Temporal lobe (tissue), 2 donors: ENCODE data around the gene LRP6.

- RAMPAGE, long total RNA: no peak
Observed at GRCh38 chr12:11654167-11654769, 4.8 kb downstream of the ETV6 start.

GRCh38 chr12:11752755-11753566 lies 103.5 kb downstream of the ETV6 start:
- RAMPAGE, long total RNA: no peak

- RAMPAGE, long total RNA: no peak
Observed at GRCh38 chr12:11797902-11798605, 148.6 kb downstream of the ETV6 start.

DNA sequence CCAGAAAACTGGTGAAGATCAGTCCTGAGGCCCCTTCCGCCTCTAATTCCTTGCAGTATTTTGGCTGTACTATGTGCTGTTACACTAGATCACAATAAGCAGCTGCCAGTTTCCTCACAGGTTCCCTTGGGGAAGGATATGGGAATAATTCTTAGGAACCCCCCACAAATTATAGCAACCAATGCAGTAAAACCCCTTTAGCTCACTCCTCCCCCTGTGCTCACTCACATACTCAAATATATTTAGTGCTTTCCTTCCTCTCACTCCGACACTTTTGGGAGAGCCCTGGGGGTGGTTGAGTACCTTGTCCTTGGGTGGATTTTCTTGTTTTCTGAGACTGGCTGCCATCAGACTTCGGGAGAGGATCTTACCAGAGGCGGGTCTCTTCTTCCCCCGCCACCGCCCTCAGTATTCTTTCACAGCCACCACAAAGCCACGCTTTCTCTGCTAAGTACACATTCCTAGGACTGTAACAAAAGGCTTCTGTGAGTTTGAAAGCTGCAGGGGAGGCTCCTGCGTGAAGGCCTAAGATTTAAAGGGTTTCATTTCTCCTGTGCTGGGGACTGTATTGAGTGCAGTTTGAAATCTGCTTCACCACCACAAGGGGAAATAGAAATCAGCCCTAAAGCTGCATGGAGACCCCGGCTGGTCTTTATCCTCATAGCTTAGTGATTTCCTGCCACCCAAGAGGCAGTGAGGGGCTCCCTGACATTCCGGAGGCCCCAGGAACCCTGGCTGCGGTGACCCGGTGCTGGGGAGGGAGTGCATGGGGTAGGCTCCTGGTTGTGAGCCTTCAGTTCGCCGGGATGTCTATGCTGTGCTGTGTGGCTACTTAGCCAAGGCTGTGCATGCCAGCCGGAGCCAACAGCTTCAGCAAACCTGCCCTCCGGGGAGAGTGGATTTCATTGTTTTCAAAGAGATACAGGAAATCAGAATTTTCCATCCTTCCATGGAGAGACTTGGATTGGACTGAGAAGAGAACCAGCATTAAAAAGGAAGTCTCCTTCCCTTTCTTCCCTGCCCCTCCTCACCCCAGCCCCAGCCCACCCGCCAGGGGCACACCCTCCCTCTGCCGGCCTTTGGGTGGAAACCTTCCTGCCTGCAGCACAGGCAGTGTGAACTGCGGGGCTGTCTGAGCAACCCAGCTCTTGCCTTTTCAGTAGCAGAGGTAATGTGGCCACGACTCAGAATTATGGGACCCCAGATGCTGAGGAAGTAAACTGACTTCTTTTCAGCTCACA lies 163.2 kb downstream of the ETV6 start:
- RAMPAGE, long total RNA: no peak

DNA sequence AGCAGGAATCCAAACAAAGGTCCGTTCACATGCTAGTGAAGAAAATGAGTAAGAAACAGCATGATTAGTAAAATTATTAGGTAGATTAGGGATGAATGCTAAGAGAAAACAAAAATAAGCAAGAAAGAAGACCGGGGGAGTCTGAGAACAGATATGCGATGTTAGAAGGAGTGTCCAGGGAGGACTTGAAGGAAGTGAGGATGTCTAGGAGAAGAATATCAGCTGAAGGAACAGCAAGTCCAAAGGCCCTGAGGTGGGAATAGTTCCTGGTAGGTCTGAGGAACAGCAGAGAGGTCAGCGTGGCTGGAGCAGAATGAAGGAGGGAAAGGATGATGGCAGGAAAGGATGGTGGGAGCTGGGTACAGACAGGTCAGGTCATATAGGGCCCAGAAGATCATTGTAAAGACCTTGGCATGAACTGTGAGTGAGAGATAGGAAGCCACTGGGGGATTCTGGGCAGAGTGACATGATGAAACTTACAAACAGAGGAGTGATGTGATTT lies 170.9 kb downstream of the ETV6 start:
- RAMPAGE, long total RNA: no peak

DNA sequence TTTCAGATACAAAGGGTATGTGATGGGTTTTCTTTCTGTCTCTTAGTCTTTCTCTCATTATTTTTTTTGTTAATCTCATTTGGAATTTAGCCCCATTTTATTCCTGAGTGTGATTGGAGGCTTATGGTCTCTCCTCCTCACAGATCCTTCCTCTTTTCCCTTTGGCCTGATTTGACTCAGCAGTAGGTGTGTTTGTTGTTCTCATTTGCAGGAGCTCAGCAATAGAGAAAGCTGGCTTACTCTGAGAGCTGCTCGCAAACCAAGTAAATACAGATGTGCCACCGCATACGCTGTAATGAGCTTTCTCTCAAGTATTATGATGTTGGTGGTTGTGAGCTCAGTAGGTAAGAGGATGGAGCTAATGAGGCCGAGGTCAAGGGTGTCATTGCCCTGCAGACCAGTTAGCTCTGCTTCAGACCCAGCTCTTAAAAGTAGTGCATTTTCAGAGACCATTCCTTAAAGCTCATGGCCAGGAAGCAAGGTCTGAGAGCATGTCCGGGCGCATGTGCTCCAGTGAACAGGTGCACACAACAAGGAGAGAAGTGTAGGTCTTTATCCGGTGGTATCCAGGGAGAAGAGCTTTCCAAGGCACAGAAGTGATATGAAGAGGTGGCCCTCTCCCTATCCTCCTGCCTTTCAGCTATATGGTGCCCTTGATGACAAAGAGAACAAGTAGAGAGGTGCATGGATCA lies 206.6 kb downstream of the ETV6 start:
- RAMPAGE, long total RNA: no peak

DNA sequence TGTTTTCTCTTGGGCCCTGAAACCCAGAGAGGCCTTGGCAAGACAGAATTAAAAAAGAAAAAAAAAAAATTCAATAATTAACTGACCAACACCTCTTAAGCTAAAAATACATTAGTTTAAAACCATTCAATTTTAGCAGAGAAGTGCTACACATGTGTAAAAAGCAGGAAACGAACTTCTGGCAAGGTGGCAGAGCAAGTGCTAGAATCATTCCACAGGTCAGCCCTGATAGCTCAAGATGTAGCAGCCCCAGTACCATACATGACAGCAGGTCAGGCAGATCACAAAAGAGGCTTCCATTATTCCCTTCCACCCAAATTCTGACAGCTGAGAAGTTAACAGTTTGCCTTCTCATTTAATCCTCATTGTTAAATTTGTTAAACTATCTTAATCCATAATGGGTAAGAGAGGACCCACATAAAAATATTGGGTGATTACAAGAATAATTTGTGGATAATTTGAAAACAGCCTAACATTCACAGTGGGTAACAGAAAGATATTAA lies 48.6 kb downstream of the BCL2L14 start:
- RAMPAGE, long total RNA: no peak

GRCh38 chr12:12201187-12202093 lies 65.4 kb downstream of the LRP6 start:
- RAMPAGE, long total RNA: no peak

- RAMPAGE, long total RNA: no peak
Observed at GRCh38 chr12:12265993-12266341, 877 bp downstream of the LRP6 start.

GRCh38 chr12:12266342-12267458 lies at the start of gene LRP6:
LRP6 (minus strand) TSS chr12:12267044.
- RAMPAGE, long total RNA: no peak

DNA sequence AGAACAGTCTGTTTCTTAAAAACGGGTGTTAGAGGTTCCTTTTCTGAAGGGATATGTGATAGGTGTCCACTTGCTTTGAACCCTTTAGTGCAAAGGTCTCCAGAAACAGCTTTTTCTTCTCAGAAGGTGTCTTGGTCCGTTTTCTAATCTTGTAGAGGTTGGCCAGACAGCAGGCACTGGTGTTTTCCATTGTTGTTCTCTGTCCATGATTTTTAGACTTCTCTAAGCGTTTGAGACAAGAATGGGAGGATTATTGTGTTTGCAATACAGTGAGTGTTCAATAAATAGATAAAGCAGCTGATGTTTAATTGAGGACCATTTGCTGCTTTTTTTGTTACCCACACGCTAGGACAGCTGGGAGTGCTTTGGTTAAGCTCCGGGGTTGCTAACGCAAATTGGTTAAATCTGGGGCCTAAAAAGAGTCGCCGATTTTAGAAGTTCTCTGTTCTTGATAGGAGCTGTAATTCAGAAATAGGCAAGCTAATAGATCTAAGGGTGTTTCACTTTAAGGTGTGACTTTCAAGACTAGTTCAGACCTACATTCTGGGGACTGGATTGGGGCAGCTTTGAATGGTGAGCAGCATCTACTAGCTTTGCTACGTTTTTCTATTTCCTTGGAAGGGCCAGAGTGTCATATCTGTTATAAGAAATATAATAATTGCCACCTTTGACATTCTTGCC lies 1.1 kb downstream of the BORCS5 start:
- RAMPAGE, long total RNA: no peak

GRCh38 chr12:12387489-12388010 lies 30.7 kb downstream of the BORCS5 start:
- RAMPAGE, long total RNA: no peak

DNA sequence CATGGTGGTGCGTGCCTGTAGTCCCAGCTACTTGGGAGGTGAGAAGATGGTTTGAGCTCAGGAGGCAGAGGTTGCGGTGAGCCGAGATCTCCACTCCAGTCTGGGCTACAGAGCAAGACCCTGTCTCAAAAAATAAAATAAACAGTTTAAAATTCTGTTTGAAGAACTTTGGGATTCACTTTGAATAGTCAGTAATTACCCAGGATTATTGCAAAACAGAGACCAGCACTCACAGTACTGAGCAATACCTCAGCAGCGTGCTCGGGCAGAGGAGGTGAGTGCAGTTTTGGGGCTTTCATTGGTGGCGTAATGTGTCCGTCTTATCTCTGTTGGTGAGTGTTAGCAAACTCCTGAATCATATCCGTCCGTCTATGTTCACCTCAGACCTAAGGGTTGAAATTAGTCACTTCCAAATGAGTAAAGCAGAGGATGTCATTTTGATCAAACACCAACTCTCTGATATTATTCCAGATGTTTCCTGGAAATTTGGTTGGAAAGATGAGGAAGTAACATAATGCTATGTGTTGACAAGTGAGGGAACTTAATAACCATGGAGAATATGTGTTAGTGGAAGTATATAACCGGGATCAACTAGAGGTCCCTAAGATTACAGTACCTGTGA lies 82.7 kb downstream of the BORCS5 start:
- RAMPAGE, long total RNA: no peak

DNA sequence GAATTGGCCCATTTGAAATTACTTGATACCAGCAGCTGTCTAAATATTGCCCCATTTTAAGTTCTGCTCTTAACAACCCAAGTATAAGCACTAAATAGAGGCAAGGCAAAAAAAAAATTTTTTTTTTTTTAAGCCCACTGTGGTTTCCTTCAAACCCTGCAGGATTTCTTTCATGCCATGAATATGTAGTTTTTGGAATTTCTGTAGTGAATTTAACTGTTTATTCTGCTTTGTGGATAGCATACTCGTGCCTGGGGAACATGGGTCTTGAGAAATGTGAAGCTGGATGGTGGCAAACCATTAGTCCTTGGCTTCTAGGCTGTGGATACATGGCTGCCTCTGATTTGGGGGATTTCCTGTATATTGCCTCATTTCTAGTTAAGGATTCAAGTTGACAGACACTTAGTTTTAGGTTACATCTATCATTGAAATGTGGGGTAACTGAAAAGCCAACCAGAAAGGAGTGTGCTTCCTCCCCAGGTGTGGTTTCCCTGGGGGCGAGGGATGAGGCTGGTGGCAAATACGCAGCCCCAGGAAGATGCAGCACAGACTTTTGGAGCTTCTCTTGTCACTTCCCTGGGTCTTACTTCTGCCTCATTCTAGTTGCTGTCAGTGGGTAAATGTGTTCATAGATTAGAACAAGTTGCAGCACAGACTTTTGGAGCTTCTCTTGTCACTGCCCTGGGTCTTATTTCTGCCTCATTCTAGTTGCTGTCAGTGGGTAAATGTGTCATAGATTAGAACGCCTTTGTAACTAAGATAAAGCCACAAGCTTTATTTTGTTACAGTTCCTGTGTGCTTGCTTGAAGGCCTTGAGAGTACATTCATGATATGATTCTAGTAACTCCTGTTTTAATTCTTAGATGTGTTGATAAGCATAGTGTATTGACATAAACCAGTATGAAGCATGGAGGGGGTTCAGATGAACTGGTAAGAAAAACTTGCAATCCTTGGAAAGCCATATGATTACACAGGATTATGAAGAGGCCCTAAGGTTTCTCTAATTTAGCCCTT lies 85.0 kb downstream of the BORCS5 start:
- RAMPAGE, long total RNA: no peak

GRCh38 chr12:12443291-12444170 lies 86.7 kb downstream of the BORCS5 start:
- RAMPAGE, long total RNA: no peak

GRCh38 chr12:12492818-12493776 lies 69.6 kb downstream of the DUSP16 start:
- RAMPAGE, long total RNA: no peak

DNA sequence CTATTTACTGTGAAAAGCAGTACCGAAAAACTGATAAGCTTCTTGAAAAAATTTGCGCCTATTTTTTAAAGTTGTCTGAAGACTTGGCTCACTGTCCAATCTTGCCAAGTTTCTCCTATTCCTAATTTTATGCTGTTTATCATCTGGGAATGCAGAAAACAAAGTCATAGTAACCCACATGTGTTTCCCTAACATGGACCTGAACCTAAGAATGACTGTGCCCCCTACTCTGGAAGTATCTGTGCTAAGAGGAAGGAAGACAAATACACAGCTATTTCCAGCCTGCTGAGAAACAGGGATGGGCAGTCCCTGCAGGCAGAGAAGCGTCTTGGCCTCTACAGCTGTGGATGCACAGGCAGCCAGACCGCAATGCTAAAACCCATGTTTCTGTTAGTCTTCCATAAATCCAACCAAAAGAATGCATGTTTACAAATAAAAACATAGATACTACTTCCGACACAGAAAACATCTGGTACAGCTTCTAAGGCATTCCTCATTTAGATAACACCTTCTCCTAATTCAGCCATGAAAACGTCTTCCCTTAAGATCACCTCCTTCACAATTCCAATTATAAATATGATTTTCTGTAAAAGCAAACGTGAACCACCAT lies 56.1 kb downstream of the DUSP16 start:
- RAMPAGE, long total RNA: no peak

DNA sequence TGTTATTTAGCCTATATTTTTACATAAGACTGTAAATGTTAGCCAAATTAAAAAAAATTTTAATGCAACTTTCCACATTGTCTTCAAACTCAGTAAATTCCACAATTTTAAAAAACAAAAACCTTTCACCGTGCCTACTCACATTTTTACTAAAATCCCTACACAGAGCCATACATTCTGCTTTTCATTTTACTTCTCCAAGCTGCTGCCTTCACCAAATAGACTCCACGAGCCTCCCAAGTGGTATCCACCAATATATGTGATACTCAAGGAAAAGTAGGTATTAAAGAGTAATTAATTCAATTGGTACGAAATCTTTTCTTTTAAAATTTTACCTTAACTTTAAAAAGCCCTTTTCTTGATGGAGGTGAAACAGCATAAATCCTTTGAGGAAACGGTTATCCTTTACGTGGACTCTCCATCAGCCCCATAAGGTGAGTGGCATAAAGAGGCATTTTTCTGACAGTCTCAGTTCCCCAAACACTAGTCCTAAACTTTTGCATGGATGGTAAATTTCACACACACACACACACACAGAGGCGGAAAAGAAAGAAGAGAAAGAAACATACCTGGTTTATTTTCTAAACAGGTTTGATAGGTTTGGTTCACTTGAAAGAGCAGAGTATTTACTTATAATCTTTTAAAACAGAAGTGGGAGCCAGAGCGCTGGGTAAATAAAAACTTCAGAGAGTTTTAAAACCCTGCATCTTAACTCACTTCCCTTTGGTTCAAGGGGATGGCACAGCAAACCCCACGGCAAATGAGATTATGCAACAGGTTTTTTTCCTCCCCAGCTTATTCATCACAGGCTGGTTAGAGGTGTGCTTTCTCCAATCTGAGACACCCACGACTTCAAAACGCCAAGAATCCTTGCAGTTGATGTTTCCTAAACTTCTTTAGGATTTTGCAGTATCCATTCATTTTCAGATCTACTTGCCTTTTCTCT lies 2.0 kb downstream of the DUSP16 start:
- RAMPAGE, long total RNA: no peak

- RAMPAGE, long total RNA: no peak
Observed at GRCh38 chr12:12624300-12624758, 12.7 kb downstream of the CREBL2 start.

DNA sequence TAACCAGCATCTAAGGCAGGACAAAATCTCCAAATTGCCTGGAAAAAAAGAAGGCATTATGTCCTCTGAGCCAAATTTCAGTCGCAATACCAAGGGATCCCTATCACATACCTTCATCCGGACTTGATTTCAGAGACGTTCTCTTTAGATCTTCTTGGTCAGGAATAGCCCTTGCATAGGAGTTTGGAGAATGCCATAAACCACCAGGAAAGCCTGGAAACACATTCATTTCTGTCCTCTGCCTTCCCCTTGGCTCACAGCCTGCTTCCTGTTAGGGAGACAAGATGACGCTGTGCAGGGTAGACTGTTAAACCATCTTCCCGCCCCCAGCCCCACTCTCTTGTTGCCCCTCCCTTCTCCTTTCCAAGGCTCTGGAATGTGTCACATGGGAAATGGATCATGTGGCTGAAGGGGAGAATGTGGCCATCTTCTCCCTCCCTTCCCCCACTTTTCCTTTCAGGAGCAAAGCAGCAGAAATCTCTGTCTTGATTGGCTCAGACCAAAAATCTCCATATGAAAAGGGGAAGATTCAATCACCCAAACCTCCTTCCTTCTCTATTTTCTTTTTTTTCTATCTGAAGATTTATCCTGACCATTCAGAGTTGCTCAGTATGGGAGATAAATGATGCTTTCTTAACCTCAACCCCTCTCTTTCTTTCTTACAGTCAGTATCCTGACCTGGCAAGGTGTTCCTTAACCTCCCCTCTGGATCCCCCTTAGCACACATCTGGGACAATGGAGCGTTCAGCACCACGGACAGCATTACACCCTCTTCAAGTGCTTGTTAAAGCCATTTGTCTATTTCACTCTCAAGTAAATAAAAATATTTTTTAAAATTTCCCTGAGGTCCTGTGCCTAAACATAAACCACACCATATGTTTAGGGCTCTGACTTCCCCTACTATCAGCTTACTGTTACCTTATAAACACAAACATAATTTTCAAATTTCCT lies 11.5 kb downstream of the GPR19 start:
- RAMPAGE, long total RNA: no peak